RPMI7951 (cell line): ENCODE measurements around the gene FAM83B.

DNA sequence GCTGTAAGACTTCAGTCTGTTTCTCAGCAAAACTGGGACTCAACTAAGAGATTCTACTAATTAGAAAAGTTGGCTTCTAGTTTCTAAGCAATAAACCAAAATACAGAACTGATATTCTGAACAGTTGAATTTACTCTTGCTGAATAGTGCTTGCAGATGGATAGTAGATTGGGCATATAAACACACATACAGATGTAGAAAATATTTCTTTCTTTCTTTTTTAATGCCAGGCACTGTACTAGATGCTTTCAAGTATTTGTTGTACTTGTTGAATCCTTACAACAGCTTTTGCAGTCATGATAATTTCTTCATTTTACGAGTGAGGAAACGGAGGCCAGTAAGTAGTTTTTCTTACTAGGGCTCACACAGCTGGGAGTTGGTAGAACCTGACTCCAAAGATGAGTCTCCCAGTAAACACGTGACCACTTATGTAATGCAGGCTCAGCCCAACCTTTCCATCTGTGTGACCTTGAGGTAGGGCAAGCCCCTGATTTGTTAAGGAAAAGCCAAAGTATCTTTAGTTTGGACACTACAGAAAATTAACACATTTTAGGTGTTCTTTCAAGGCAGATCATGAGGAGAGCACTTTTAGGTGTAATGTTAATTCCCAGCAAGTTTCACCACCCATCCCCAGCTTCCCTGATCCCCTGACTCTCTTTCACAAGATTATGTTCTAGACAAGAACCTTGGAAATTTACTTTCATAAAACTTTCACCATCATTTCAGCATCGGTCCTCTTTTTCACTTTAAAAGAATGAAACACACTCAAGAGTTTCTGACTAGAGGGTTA is 111.2 kb downstream of the LRRC1 start:
- RAMPAGE, long total RNA = no peak

DNA sequence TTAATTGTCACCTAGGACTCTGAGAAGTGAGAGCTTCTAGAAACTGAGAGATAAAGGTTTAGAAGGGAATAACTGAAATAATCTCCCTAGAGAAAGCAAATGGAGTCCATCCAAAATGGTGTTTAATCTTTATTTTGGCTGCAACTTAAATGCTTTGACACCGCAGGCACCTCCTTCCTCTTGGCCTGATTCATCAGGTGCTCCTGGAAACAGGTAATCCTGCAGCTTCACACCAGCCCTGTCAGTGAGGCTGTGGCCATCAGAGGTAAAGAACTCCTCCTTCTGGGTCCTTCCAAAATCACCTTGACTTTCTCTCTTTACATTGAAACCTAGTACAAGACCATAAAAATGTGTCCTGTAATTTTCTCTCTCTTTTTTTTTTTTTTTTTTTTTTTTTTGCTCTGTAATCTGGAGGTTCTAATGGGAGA is 124.1 kb downstream of the LRRC1 start:
- RAMPAGE, long total RNA = no peak

GRCh38 chr6:53929199-53930289 is 134.7 kb downstream of the LRRC1 start:
- RAMPAGE, long total RNA = no peak

GRCh38 chr6:53961995-53962528 is 149.2 kb upstream of the MLIP start:
- RAMPAGE, long total RNA = no peak

GRCh38 chr6:54053938-54054483 is 57.2 kb upstream of the MLIP start:
- RAMPAGE, long total RNA = no peak

DNA sequence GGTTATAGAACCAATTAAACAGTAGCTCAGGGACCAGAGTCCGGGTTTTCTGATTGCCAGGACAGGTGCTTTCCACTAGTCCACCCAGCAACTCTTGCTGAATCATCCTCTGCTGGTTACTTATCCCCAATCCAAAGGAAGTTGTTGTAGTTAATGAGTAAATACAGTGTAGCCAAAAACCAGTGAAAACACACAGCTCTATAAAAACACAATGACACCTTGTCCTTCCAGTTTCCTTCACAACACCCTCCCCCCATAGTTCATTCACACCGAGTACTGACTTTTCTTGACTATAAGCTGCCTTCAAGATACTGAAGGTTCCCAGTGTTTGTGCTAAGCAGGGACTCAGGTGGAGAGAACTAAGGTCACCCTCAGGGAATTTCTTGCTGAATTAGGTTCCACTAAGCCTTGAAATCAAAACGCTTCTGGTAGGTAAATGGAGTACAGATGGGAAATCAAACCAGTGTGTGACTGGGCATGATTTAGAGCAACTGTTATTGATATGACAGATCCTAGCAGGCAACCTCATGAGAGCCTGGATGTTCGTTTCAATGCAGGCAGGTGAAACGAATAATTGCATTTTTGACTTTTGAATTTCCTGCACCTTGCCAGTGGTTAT is 593 bp upstream of the TINAG start:
- RAMPAGE, long total RNA = no peak

- RAMPAGE, long total RNA = no peak
Measured at GRCh38 chr6:54846092-54846907, at the start of gene FAM83B. Gene FAM83B (plus strand): TSS chr6:54846771.

DNA sequence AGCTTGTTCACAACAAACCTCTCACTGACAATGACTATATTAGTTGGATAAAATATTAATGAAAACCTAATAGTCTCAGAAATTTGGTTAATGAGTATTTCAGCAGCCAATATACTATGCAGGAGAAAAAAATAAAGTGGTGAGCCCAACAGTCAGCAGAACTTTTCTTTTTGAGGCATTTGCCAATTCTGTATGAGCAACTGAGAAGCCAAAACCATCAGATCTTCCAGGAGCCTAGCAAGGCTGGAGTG is 6.3 kb downstream of the HMGCLL1 start:
- RAMPAGE, long total RNA = no peak

DNA sequence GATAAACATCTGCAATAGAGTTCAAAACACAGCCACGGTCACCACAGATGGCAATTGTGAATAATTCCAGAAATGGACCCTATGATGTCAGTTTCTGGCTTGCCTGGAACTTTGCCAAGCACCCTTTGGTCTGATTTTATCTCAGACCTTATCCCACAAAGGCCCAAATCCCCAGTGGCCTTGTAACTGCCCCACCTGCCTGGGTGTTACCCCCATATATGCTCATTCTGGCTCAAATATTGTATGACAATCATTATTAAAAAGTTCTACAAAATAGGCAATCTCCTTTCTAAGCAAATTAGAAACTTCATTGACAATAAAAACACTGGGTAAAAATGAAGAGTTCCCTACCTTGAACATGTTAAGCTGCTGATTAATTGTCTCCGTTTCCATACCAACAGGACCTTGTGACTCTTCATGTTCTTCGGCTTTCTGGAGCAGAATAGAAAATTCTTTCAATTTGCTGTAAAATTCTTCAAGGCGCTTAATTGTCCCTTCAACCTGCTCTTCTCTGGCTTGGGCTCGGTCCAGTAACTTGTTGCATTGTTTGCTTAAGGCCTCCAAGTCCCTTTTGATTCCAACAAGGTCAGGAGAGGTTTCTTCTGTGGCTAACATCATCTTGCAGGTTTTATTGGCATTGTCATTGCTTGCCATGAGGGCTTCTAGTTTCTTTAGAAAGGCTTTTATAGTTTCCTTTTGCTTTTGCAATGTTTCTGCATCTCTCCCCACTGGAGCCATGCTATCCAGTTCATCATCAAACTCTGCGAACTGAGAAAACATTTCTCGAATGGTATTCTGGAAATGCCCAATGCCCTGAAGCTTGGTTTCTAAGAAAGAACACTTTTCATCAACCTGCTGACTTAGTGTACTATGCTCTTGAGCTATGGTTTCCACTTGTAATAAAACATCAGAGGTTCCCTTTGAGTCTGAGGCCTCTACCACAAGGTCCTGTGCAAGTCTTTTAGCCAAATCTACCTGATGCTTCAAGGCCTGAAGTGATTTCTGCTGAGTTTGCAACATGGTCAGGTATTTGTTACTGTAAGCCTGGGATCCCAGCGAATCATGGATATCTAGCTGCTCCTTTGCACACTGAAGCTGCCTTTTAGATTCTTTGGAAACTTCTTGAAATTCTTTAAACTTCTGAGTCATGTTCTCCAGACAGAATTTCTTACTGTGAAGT is 304.8 kb upstream of the COL21A1 start:
- RAMPAGE, long total RNA = no peak

GRCh38 chr6:56605904-56607057 is 348.3 kb downstream of the DST start:
- RAMPAGE, long total RNA = no peak

GRCh38 chr6:56851722-56852337 is 102.8 kb downstream of the DST start:
- RAMPAGE, long total RNA = no peak

GRCh38 chr6:57214566-57214765 is 7.6 kb downstream of the RAB23 start:
- RAMPAGE, long total RNA = no peak

DNA sequence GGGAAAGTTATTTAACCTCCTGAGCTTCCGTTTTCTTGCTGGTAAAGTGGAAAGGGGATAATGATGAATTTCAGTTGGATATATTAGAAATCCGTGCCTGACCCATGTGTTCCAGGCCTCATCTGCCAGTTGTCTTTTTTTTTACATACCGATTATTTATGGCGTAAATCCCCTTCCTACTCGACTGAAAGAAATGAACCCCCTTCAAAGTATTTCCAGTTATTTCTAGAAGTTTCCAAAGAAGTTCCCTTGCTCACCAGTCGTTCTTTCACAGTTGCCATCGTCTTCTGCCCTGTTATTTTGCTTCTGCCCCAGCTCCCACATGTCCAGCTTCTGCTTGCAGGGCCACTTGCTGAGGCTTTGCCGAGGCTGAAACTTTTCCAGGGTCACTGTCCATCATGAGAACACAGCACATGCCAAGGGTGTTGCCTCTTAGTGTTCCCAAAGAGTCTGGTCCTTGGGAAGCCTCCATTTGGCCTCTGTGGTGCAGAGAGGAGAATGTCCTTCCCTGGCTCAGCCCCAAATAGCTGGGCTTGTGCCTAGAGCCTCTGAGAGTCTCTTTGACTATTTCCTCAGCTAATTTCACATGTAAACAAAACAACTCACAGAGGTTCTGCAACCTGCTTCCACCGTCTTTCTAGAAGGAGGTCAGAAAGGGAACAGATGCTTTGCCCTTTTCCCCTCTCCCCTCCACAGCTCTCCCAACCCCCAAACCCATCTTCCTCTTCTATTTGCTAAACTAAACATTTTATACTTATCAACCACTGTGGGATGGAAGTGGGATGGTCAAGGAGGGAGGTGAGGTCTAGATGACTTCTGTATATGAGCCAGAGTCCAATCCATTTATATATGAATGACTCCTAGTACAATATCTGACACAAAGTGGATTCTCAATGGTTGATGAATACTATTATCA is 40.3 kb upstream of the RAB23 start:
- RAMPAGE, long total RNA = no peak

- RAMPAGE, long total RNA = no peak
Measured at GRCh38 chr6:57815991-57816312, 498.5 kb downstream of the PRIM2 start.

DNA sequence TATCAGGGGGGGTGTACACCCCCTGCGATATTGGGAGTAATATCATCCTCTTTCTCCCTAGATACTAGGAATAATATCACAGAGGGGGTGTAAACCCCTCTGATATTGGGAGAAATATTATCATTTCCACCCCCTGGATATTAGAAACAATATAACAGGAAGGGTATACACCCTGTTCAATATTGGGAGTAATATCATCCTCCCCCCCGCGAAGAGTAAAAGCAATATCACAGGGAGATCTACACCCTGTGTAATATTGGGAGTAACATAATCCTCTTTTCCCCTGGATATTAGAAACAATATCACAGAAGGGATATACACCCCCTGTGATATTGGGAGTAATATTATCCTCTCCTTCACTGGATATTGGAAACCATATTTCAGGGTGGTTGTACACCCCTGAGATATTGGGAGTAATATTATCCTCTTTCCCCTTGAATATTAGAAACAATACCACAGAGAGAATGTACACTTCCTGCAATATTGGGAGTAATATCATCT is 1248.0 kb downstream of the KHDRBS2 start:
- RAMPAGE, long total RNA = no peak

DNA sequence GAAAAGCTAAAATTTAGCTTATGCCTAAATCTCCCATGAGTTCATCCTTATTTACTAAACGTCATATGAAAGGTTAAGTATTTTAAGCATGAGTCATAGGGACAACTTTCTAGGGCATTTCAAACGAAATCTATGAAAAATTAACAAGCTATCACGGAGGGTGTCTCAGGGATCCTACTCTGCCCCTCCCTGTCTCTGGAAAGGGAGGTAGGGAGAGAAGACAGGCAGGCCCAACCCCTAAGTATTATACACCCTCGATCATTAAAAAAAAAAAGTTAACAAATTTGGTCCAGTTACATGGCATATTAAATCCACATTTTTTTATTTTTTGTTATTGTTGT is 124.0 kb upstream of the PTP4A1 start:
- RAMPAGE, long total RNA = no peak

- RAMPAGE, long total RNA = no peak
Measured at GRCh38 chr6:63492318-63492997, 79.8 kb upstream of the PTP4A1 start.

- RAMPAGE, long total RNA = no peak
Measured at GRCh38 chr6:63521532-63522316, 50.6 kb upstream of the PTP4A1 start.

DNA sequence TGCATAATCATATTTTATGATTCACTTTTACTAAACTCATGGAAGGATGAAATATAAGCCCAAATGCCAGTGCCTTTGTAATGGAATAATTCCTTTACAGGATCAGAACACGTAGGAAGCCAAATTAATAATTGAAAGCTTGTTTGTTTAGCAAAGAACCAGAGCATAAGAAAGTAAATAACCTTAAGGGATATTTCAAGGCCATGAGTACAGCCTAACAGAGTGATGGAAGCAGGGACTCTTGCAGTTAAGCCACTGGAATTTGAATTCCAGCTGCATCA is 11.4 kb upstream of the PTP4A1 start:
- RAMPAGE, long total RNA = no peak

- RAMPAGE, long total RNA = no peak
Measured at GRCh38 chr6:63573381-63574328, 1.4 kb downstream of the PTP4A1 start.